Prostate gland (tissue), 2 donors: Measurements from ENCODE around the genes C5orf15 and CDKN2AIPNL.

DNA sequence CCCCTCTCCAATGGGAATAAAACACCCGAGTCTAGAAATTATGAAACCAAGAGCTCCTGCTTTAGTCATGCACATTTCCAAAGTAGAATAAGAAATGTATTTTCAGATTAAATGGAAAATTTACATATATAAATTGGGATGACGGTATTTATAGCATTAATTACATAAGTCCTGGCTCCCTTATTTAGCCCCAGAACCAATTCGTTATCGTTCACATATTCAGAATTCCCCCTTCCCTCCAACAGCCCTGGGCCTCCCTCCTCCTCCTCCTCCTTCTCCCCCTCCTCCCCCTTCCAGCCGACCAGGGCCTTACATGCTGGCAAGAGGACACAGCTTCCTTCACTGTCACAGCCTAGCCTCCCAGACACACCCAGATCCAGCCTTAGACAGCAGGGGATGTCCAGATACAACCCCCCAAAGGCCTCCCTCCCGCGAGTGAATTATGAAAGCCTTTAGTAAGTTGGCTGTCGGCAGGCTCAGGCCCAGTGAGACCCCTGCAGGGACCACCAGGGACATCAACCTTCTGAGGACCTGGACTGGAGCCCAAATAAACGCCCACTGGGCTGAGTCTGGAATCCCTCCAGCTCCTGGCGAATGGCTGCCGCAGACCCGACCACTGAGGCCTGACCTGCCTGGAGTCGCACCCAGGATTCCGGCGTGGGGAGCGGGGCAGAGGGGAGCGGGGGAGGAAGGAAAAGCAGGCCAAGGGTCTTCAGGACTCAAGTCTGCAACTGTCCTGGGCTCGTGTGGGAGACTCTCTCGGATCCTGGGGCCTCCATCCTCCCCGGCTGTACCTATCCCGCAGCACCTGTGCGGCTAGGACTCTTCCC lies 924 bp downstream of the SEPTIN8 start:
- PRO-cap, result unidirectional peak, plus-strand start at position 342 of the sequence
- RAMPAGE, long total RNA, 2 experiments, result no peak in any of the 2 experiments

- PRO-cap, result no peak
- RAMPAGE, long total RNA, 2 experiments, result start-site peak on the minus strand in 1 of 2 experiments, at chr5:132829324-132829331 at its widest, 14 reads per replicate
These were observed 1.6 kb downstream of the SHROOM1 start for GRCh38 chr5:132828481-132829640.

GRCh38 chr5:132951086-132951578 lies 12.3 kb downstream of the AFF4 start:
- PRO-cap, result no peak
- RAMPAGE, long total RNA, 2 experiments, result no peak in any of the 2 experiments

DNA sequence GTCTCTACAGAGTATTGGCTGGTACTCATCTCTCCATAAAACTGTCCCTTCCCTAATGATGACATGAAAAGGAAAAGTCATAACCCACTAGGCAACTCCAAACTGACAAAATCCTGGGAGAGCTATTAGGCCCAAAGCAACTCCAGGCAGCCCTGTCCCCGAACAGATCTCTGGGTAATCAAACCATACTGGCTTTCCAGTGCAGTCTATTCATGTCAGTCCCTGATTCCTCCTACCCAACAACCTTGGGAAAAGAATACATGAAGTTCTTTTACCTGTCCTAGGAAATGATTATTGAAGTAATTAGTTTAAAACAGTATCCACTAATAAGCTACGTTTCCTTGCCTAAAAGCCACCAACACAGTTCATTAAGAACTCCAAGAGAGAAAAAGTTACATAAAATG lies 4.7 kb downstream of the AFF4 start:
- PRO-cap, result no peak
- RAMPAGE, long total RNA, 2 experiments, result no peak in any of the 2 experiments

GRCh38 chr5:132971747-132972460 lies 8.5 kb upstream of the AFF4 start:
- PRO-cap, result no peak
- RAMPAGE, long total RNA, 2 experiments, result no peak in any of the 2 experiments

GRCh38 chr5:133046418-133047108 lies 5.2 kb upstream of the HSPA4 start:
- PRO-cap, result no peak
- RAMPAGE, long total RNA, 2 experiments, result no peak in any of the 2 experiments

DNA sequence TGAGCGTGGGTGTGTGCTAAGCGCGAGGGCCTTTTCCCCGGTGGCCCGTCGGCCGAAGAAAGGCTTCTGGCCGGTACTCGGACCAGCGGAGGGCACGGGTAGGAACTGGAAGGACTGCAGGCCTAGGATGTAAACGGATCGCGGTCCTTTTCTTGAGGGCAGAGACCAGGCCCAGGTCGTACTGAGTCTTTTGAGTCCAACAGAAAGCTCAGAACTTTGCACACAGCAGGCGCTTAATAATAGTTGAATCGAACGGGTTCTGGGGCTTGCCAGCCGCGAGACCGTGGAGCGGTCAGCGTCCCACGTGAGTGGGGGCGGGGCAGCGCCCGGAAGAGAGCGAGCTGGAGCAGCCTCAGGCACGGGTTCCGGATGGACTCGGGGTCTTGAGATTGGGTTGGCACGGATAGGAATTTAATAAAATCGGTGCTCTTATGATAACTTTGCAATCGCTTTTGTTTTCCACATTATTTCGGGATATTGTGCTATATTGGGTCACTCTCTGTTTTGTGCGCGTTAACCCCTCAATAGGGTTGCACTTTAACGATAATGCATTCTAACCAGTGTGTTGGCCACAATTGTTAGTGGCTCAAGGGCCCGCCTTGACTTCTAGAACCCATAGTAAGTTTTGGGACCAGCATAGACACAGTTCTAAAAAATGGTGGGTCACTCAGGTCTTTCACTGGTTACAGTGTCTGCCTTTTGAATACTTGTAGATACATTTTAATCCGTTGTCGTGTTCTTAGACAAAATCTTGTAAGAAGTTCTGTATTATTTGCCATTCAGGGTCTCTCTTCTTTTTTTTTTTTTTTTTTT lies 928 bp downstream of the HSPA4 start:
- PRO-cap, result unidirectional peak, minus-strand start at position 306 of the sequence
- RAMPAGE, long total RNA, 2 experiments, result no peak in any of the 2 experiments

DNA sequence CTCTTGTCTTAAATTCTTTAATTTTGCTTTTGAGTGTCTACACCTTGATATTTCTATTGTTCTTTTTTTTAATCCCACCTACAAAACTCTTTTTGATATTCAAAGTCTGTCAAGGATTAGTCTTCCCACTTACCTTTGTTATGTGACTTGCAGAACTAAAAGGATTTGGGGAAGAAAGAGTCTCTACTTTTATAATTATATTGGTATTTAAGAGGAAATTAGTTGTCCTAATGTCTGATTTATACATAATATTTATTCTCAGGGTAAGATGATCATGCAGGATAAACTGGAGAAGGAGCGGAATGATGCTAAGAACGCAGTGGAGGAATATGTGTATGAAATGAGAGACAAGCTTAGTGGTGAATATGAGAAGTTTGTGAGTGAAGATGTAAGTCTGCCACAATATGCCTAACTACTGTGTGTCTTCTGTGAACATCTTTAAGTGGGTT lies 45.1 kb downstream of the HSPA4 start:
- PRO-cap, result no peak
- RAMPAGE, long total RNA, 2 experiments, result no peak in any of the 2 experiments

DNA sequence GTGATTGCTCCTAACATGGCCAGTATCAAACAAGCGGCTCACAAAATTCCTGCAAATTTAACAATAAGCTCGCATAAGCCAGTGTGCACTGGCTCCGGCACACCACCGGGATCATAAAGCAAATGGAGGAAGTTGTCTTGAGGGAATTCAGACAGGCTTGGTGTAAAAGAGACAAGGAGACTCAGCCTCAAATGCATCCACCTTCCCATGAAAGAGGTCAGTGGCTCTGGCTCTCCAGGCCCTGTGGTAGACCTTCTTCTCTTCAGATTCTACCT lies 109.1 kb downstream of the FSTL4 start:
- PRO-cap, result no peak
- RAMPAGE, long total RNA, 2 experiments, result no peak in any of the 2 experiments

DNA sequence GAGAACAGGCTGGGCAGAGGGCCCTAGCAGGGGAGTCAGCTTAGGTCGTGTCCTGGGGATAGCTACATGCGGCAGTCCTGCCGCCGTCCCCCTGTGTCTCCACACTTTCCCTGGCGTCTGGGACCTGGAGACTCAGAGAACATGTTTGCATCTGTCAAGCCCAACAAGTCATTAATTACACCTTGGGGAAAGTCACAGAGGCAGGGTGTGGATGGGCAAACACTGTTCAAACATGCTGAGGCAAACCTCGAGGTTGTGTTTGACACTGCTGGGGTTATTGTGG lies 123.6 kb downstream of the C5orf15 start:
- PRO-cap, result no peak
- RAMPAGE, long total RNA, 2 experiments, result no peak in any of the 2 experiments

- PRO-cap, result no peak
- RAMPAGE, long total RNA, 2 experiments, result no peak in any of the 2 experiments
These were observed 33.3 kb downstream of the C5orf15 start for GRCh38 chr5:133935154-133935593.

GRCh38 chr5:133968269-133969095 lies at the start of gene C5orf15:
TSS of gene C5orf15 (minus strand) at chr5:133968625.
- PRO-cap, result bidirectional peak, plus-strand start at chr5:133968740, minus-strand start at chr5:133968625
- RAMPAGE, long total RNA, 2 experiments, result start-site peak on the minus strand in 2 of 2 experiments, at chr5:133968591-133968630 at its widest, 788 to 1,666 reads per replicate

- PRO-cap, result no peak
- RAMPAGE, long total RNA, 2 experiments, result no peak in any of the 2 experiments
These were observed 11.1 kb upstream of the TCF7 start for GRCh38 chr5:134103349-134103896.

DNA sequence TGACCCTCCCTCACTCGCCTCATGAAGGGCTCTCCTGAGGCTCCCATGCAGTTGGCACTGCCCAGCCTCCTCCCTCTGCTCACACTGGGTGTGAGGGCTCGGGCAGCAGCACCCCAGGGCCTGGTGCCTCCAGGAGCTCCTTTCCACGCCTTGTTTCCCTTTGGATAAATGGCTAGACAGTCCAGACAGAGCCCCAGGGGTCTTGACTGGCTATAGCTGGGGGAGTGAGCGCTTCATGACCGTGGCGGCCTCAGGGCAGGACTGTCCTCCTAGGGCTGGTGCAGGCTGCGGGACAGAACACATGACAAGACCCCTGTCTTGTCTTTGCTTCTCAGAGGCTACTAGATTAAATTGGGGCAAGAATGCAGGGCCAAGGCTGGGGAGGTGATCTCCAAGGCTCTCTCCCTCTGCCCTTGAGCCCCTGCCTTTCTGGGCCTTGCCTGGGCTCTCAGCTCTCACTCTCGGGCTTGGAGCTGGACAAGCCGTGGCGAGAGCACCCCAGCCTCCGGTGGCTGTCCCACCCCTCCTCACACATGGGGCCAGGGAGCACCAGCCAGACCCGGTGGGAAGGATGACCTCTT lies 13.9 kb downstream of the TCF7 start:
- PRO-cap, result no peak
- RAMPAGE, long total RNA, 2 experiments, result no peak in any of the 2 experiments

- PRO-cap, result no peak
- RAMPAGE, long total RNA, 2 experiments, result no peak in any of the 2 experiments
These were observed 24.5 kb upstream of the SKP1 start for GRCh38 chr5:134201203-134201743.

GRCh38 chr5:134279393-134280167 lies 53.7 kb upstream of the PPP2CA start:
- PRO-cap, result no peak
- RAMPAGE, long total RNA, 2 experiments, result no peak in any of the 2 experiments

DNA sequence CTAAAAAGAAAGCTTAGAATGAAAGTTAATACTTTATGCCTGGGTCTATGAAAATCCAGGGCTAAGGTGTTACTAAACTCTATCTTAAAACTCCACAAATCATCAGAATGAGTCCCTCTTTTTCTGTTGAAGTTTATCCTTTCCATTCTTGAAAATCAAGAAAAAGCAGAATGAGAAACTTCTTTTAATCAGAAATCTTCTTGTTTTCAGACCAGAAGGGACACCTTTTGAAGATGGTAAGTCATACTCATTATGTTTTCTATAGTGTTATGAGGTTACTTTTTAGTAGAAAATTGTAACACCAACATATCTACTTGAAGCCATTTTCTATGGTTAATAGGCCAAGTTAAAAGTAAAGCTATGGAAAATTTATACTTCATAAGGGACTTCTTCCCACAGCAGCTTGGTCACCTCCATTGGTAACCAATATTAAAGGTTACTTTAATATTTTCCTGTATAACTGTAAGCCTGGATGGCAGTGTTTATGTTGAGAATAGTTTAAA lies 5.1 kb downstream of the UBE2B start:
- PRO-cap, result no peak
- RAMPAGE, long total RNA, 2 experiments, result no peak in any of the 2 experiments

- PRO-cap, result bidirectional peak, plus-strand start at chr5:134412203, minus-strand start at chr5:134411907
- RAMPAGE, long total RNA, 2 experiments, result start-site peak on the minus strand in 2 of 2 experiments, at chr5:134411860-134411909 at its widest, 324 to 409 reads per replicate
These were observed at the start of gene CDKN2AIPNL for GRCh38 chr5:134411345-134412267. TSS of gene CDKN2AIPNL (minus strand) at chr5:134411881.

DNA sequence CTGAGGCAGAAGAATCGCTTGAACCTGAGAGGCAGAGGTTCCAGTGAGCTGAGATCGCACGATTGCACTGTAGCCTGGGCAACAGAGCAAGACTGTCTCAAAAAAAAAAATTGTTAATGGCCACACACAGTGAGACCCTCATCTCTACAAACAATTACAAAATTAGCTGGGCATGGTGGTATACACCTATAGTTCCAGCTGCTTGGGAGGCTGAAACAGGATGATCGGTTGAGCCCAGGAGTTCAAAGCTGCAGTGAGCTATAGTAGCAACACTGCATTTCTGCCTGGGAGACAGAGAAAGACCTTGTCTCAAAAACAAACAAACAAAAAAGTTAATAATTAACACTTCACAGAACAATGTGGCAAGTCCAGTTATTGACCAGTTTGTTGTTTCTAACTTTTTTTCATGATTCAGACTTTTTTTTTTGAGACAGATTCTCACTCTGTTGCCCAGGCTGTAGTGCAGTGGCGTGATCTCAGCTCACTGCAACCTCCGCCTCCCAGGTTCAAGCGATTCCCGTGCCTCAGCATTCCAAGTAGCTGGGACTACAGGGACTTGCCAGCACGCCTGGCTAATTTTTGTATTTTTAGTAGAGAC lies 4.2 kb upstream of the CDKN2AIPNL start:
- PRO-cap, result no peak
- RAMPAGE, long total RNA, 2 experiments, result no peak in any of the 2 experiments

DNA sequence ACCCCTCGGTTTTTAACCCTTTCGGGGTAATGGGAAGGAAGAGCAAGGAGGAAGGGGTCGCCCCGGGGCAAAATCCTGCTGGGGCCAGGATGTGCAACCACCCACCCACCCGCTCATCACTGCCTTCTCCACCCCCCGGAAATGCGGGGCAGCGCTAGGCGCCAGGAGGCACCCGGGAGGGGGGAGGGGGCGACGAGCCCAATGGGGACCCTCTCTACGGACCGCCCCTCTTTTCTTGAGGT lies 1.0 kb upstream of the JADE2 start:
- PRO-cap, result no peak
- RAMPAGE, long total RNA, 2 experiments, result no peak in any of the 2 experiments